LHCN-M2 (cell line): Measurements from ENCODE around the genes ZNF93, ZNF99 and ZNF730.

DNA sequence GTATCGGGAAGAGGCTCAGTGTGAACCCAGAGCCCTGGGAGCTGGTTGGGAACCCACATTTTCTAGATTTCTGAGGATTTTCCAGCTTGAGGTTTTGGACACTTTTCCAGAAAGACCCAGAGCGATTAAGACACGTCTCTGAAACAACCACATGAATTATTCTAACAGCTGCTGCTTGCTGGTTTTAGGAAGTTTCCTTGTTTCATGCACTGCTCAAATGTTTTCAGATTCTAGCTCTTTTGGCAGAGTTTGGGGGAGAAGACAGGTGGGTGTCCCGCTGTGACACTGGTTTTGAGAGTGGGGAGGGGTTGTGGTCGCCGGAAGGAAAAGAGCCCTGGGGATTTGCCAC lies 13.0 kb downstream of the GATAD2A start:
- RAMPAGE, long total RNA = no peak

DNA sequence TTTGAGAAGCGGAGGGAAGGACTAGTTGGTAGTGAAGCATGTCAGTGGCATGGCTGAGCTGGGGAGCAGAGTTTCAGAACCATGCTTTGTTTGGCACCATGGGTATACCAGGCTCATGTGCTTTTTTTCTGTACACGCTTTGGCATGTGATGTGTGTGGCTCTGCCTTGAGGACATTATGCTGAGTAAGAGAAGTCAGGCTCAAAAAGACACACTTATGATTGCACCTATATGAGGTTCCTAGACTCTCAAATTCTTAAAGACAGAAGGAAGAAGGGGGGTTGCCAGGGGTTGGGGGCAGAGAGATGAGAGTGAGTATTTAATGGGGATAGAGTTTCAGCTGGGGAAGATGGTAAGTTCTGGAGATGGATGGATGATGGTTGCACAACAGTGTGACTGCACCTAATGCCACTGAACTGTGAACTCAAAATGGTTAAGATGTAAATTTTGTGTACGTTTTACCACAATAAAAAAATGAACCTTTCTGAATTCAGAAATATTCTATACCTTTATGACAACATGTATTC lies 21.4 kb downstream of the GATAD2A start:
- RAMPAGE, long total RNA = no peak

DNA sequence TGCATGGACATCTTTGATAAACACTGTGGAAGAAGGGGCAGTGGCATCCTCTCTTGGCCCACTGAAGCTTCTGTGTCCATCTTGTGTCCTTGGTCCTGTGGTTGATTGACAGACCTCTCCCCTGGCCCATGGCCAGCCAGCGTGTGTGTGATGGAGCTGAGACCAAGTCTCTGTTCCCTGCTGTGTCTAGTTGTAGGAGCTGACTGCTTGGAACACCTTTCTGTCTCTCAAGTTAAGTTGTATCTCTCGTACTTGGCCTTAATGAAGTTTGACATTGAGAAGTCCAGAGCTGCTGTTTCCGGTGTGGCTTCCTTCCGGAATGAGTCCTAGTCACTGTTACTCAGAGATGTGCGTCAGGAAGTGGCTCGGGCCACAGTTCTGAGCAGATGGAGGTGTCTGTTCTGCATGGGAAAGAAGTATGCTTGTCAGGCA lies 54.2 kb downstream of the GATAD2A start:
- RAMPAGE, long total RNA = no peak

- RAMPAGE, long total RNA = no peak
These were observed 1.9 kb upstream of the YJEFN3 start for GRCh38 chr19:19526805-19527222.

GRCh38 chr19:19599199-19599551 lies 19.3 kb downstream of the PBX4 start:
- RAMPAGE, long total RNA = no peak

GRCh38 chr19:19605862-19606459 lies 12.5 kb downstream of the PBX4 start:
- RAMPAGE, long total RNA = no peak

DNA sequence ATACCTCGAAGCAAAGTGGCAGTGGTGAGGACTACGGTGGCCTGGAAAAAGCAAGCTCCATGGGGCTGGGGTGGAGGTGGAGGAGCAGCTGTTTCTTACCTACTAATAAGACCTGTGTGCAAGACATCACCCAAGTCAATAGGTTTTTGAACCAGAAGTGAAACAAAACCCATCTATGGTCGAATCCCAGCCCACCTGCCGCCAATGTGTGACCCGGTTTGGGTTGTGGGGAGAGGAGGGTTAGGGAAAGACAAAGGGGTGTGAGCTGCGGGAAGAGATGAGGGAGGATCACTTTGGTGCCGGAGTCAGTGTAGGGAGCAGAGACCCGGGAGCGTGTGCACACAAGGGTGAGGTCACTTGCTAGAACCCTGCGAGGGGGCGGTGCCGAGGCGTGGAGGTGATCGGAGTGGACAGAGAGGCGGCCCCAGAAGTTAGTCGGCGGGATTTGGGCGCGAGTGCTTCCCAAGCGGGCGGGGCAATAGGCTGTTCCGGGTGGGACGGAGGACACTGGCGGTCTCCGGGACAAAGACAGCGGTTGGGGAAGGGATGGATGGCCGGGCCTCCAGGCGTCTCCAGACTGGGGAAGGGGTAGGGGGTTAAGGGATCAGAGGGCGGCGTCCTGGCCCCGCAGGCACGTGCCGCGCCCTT lies 503 bp downstream of the LPAR2 start:
- RAMPAGE, long total RNA = no peak

GRCh38 chr19:19635222-19635546 lies 7.2 kb upstream of the LPAR2 start:
- RAMPAGE, long total RNA = no peak

GRCh38 chr19:19786952-19787290 lies 34.6 kb downstream of the ZNF506 start:
- RAMPAGE, long total RNA = no peak

DNA sequence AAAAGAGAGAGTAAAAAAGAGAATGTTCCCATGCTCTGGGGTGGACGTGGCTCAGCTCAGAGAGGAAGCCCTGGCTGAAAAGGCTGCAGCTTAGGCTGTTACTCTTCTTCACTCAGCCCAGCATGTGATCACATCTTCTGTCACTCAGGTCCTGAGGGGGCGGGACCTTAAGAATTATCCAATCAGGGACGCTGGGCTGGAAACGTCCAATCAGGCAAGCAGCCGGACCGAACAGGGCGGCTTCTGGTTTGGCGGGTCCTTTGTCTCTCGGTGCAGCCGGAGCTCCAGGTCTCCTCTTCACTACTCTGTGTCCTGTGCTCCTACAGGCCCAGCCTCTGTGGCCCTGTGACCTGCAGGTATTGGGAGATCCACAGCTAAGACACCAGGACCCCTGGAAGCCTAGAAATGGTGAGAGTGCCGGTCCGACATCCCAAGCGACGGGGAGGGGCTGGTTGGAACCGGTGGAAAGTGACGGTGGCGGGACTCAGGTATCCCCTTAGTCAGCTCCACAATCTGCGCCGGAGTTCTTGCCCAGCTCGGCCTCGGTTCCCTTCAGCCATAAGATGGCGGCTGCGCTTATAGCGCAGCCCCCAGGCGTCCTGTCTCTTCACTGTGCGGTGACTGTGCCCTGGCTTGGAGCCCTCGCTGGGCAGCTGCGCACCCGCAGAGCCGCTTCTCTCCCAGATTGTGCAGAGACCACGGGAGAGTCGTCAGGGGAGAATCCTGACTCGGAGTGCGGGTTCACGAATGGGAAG lies at the start of gene ZNF93:
Gene ZNF93 (plus strand): TSS at position 263 of the 755 bp plus-strand sequence.
- RAMPAGE, long total RNA = start-site peak on the plus strand centred at position 272 of the sequence, 74 bp wide, 33 reads

DNA sequence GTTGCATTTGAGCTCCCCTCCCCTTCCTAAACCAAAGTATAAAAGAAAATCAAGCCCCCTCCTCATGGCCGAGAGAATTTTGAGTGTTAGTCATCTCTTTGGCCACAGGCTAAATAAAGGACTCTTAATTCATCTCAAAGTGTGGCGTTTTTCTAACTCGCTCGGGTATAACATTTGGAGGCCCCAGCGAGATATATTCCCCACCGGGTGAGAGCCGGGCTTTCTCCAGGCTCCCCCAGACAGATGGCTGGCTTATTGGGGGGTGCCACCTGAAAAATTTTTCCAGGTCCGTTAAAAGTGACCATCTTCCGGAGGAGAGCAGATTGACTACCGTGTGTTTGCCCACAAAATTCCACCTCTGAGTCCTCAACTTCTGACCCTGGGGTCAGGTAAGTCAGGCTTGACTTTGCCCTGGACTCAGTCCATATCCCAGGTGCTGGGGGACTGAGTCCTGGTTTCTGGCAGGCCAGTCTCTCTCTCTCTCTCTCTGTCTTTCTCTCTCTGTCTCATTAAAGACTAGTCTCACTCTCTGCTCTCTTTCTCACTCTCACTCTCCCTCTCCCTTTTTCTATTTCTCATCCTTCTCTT lies 195.5 kb downstream of the ZNF486 start:
- RAMPAGE, long total RNA = no peak

DNA sequence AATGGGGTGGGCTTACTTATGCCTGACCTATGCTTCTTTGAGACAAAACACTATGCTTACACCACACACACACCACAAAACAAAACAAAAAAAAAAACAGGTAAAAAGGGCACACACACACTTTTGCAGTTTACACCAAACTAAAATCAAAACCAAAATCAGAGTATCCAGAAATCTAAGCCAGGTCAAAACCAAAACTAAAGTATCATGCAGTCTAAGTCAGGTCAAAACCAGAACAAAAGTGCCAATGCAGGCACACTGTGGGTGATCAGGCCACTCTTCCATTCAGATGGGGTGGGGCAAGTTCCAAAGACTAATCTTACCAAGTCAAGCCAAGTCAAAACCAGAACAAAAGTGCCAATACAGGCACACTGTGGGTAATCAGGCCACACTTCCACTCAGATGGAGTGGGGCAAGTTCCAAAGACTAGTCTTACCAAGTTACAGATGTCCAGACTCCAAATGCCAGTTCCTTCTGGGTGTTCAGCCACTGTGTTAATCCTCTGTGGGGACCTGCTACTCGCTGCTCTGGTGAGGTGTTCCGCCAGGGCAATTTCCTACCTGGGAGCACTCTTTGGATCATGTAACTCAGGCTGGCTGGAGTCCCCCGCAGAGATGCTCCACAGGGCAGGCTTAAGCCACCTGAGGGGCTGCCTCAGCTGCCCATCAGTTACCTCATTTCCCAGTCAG lies 134.0 kb downstream of the ZNF737 start:
- RAMPAGE, long total RNA = no peak

DNA sequence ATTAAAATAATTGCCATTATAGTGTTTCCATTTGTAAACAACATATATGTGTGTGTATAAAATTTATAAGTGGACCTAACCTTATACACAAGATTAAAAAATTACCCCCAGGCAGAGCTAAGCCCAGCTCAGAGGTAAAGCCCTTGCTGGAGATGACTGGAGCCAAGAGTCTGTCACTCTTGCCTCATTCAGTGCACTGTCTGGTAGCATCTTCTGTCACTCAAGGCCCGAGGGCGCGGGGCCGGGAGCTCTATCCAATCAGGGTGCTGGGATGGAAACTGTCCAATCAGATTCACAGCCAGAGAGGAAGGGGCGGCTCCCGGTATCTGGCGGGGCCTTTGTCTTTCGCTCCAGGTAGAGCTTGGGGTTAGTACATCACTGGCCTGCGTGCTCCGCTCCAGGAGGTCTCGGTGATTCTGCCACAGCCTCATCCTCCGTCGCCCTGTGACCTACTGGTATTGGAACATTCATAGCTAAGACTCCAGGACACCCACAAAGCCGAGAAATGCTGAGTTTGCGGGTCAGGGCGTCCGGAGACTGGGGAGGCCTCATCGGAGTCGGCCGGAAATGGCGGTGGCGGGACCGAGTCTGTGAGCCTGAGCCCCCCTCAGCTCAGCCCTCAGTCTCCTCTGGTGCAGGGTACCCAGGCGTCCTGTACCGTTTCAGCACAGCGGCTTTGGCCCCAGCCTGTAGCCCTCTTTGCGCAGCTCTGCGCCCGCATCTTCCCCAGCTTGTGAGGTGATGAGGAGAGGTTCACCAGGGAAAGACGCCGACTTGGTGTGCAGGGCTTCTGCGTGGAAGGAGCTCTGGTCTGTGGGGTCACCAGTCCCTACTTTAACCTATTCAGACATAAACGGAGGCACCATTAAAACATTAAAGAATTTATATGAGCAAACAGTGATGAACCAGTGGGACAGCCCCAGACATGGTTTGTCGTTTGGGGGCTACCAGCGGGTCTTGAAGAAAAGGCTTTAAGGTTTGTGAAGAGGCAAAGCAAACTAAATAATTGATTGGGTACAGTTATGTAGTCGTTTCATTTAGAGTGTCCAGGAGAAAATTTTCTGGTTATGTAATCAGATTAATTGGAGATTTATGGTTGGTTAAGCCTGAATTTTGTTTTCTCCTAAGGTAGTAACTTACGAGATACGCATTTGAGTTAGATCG lies 20.5 kb upstream of the ZNF430 start:
- RAMPAGE, long total RNA = no peak

GRCh38 chr19:21020828-21021665 lies 590 bp downstream of the ZNF430 start:
- RAMPAGE, long total RNA = no peak

GRCh38 chr19:21286669-21287166 lies 42.5 kb downstream of the ZNF708 start:
- RAMPAGE, long total RNA = no peak

- RAMPAGE, long total RNA = no peak
These were observed 43.4 kb downstream of the ZNF493 start for GRCh38 chr19:21440191-21440857.

- RAMPAGE, long total RNA = no peak
These were observed at the start of gene ZNF99 for GRCh38 chr19:22783817-22784357. Gene ZNF99, minus strand, starts transcription at chr19:22784151.

DNA sequence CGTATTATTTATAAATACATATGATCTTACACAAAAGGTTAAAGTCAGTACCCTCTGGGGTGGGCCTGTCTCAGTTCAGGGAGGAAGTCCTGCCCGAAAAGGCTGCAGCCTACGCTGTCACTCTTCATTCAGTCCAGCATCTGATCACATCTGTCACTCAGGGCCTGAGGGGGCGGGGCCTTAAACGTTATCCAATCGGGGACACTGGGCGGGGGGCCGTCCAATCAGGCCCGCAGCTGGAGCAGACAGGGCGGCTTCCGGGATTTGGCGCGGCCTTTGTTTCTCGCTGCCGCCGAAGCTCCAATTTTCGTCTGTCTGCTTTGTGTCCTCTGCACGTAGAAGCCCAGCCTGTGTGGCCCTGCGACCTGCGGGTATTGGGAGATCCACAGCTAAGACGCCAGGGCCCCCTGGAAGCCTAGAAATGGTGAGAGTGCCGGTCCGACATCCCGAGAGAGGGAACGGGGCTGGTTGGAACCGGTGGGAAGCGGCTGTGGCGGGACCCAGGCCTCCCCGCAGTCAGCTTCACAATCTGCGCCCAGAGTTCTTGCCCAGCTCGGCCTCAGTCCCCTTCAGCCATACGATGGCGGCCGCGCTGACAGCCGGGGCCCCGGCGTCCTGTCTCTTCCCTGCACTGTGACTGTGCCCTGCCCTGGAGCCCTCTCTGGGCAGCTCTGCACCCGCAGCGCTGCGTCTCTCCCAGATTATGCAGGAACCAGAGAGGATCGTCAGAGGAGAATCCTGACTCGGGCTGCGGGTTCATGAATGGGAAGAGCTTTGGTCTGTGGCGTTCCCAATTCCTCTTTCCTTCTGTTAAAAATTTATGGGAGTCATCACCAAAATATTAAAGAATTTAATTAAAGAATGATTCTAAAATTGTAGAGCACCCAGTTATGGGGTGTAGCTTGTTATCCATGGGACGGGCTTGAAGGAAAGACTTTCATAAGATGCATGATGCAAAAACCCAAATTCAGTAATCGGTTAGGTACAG lies at the start of gene ZNF730:
Gene ZNF730 (plus strand): TSS at position 273 of the 988 bp plus-strand sequence.
- RAMPAGE, long total RNA = start-site peak on the plus strand centred at position 281 of the sequence, 30 bp wide, 24 reads

- RAMPAGE, long total RNA = no peak
These were observed 14.1 kb upstream of the ZNF724 start for GRCh38 chr19:23264275-23264686.

GRCh38 chr19:23345472-23345963 lies 49.8 kb downstream of the ZNF91 start:
- RAMPAGE, long total RNA = no peak